ENCODE measurements around a stretch of chr3.

GRCh38 chr3:16103283-16103867, 71.1 kb upstream of the GALNT15 start:
- RRBS, result no CpG with 5 or more reads among the region's 3 CpGs

GRCh38 chr3:16124696-16124997, 49.8 kb upstream of the GALNT15 start:
- RRBS, result no CpG with 5 or more reads among the region's 1 CpG

DNA sequence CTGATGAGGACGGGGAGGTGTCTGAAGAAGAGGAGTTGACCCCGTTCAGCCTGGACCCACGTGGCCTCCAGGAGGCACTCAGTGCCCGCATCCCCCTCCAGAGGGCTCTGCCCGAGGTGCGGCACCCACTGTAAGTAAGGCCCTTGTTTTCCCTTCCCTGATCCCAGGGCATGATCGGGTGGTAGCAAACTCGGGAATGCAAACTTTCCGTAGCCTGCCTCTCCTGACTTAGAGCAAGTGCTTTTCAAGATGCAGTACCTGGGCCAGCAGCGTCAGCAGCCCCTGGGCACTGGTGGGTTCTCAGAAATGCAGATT, 1.0 kb downstream of the GALNT15 start:
- RRBS, result no CpG with 5 or more reads among the region's 10 CpGs

- RRBS, result no CpG with 5 or more reads among the region's 5 CpGs
Measured at GRCh38 chr3:16271479-16271908, 6.5 kb downstream of the OXNAD1 start.

GRCh38 chr3:16311716-16312676, 47.0 kb downstream of the OXNAD1 start:
- RRBS, result no CpG with 5 or more reads among the region's 11 CpGs

DNA sequence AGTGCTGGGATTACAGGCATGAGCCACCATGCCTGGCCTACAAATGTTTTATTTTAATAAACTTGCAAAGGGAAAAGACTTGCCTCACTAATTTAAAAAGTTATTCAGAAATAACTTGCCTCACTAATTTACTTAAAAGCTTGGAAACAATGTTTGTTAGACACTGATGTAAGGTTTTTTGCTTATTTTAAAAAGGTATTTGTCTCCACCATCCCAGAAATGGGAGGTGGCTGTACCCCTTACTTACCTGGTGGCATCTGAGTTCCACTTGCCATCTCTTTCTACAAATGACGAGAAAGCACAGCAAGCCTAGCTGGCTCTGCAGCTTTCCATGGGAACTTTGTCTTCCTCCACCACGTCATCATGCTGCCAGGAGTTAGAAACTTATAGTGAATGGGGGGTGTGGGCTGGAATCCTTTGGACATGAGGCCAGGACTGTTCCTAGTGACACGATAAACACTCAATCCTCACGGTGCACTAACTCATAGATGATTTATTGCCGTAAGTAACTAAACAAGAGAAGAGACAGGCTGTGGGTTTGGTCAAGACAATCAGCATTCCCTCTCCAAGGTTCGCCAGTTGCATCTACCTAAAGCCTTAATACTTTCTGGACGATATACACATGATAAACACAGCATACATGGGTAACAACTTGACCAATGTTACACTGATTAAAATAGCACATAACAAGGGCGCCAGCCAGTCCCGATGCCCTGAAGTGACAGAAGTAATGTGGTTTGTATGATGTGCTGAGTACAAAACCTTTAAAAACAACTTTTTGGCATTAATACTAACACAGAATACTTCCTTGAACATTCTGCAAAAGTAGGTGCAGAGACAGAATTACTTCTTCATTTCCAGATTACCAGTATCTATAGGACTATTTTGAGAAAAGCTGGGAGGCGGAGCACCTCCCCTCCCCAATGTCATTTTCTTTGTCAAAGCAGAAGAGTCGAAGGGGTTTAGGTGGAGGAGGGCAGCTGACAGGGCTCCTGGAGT, 50.7 kb downstream of the OXNAD1 start:
- RRBS, result no CpG with 5 or more reads among the region's 11 CpGs

DNA sequence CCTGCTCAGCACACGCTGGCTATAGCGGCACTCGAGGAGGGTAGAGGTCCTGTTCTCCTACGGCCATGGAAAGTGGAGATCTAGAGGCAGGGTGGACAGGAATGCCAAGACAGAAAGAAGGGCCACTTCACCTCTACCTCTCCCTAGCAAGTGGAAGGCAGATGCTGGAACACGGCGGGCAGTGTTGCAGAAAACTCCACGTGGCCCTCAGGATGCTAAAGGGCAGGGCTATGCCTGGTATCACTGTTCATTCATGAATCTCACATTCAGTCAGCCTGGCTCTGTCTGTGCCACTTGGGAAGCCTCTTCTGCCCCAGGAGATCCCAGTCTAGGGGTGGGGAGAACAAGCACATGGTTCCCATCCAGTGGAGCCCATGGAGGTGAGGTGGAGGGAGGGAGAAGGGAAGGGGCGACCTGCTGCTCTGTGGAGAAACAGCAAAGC, 71.0 kb downstream of the OXNAD1 start:
- RRBS, result no CpG with 5 or more reads among the region's 8 CpGs

DNA sequence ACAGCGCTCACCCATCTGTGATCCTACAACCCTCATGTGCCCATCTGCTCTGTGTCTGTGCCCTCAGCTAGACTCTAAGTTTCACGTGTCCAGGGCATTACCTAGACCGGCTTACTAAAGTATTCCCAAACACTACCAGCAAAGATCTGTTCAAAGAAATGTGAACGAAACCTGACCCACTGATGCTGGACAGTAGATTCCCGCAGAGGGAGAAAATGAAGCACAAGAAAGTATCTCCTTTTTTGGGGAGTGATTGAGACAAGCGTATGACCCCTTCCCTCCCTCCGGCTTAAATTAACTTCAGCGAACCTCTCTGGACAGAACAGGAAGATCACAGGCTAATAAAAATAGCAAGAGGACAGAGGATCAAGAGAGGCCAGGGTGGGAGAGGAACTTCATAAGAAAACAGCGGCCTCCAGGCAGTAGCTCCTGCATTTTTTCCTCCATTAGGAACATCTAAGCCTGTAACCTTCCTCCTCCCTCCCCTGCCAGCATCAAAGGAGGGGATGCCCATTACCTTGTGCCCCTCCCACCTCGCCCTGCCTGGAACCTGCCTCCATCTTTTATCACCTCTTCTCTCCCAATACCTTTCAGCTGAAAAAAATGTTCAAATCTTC, 113.0 kb downstream of the RFTN1 start:
- RRBS, result no CpG with 5 or more reads among the region's 10 CpGs

DNA sequence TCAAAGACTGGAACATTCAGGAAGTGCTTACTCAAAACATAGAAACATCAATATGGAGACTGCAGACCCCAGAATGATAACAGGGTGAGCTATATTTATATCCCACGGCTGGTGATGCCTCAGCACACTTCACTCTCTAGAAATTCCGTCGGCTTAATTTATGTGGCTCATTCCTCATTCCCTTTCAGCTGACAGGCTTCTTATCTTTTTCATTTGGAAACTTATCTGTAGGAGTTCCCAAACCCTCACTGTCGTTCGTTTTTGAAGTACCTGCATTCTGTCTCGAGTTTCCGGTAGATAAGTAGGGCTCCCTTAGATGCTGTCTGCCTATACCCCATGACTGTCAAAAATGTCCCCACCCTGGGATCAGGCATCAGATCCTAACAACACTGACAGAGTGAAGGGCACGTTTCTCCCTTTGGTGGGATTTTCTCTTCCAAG, 45.4 kb downstream of the RFTN1 start:
- RRBS, result no CpG with 5 or more reads among the region's 8 CpGs

DNA sequence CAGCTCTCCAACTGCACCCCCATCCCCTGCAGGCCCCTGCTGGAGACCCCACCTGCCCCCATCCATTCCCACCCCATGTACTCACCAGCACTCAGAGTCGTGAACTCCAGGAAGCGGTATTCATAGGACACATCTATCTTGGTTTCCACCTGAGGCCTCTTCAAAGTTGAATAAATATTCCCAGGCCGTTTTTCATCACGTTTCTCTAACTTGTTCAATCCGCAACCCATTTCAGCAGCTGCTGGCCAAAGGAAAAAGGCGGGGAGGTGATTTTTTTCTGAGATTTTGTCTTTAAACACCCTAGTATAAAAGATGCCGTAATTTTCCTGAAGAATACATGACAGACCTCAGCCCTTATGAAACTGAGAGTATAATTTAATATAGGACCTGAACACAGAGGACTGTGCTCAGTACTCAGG, 19.9 kb downstream of the RFTN1 start:
- RRBS, result no CpG with 5 or more reads among the region's 7 CpGs

- RRBS, result no CpG with 5 or more reads among the region's 2 CpGs
Measured at GRCh38 chr3:16496254-16496648, 17.2 kb downstream of the RFTN1 start.

- RRBS, result no CpG with 5 or more reads among the region's 3 CpGs
Measured at GRCh38 chr3:16508783-16509071, 4.8 kb downstream of the RFTN1 start.

- RRBS, result no CpG with 5 or more reads among the region's 3 CpGs
Measured at GRCh38 chr3:16663935-16664139, 58.6 kb upstream of the DAZL start.

DNA sequence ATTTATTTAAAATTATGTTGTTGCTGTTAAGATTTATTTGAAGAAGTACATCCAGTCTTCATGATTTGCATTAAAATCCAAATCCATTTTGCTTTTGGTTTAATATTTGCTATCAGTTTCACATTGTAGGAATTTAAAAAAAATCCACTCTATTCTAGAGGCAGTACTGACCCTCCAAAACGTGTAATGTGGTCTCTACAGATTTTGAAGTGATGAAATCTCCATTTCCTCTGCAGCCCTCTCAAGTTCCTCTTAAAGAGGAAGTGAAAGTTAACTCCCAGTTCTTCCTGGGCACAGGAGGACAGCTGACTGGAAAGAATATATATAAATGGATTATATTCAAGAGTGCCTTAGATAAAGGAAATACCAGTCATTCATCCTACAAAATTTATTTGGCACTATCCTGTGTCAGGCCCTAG, 83.6 kb upstream of the PLCL2 start:
- RRBS, result no CpG with 5 or more reads among the region's 1 CpG

- RRBS, result no CpG with 5 or more reads among the region's 3 CpGs
Measured at GRCh38 chr3:16890556-16890884, 5.8 kb downstream of the PLCL2 start.

- RRBS, result no CpG with 5 or more reads among the region's 5 CpGs
Measured at GRCh38 chr3:16916726-16917335, 32.1 kb downstream of the PLCL2 start.

GRCh38 chr3:17166468-17167039, 281.8 kb downstream of the PLCL2 start:
- RRBS, result no CpG with 5 or more reads among the region's 13 CpGs

GRCh38 chr3:17303134-17303483, 418.4 kb downstream of the PLCL2 start:
- RRBS, result no CpG with 5 or more reads among the region's 1 CpG

DNA sequence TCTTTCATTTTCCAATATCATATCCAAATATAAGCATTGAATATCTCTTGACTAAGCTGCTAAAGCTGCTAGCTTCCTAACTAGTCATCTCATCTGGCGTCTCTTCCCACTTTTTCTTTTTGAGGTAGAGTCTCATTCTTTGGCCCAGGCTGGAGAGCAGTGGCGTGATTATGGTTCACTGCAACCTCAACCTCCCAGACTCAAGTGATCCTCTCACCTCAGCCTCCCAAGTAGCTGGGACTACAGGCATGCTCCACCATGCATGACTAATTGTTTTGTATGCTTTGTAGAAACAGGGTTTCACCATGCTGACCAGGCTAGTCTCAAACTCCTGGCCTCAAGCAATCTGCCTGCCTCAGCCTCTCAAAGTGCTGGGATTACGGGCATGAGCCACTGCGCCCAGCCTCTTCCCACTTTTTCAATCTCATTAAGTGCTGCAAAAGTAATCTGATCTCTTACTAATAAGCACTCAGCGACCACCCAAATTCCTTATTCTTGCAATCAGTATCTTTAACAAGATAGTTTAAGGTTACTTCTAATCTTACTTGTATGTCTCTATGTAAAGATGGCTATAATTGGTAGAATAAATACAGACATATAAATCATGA, 132.2 kb downstream of the TBC1D5 start:
- RRBS, result no CpG with 5 or more reads among the region's 5 CpGs